IMR-90 (cell line): ENCODE measurements around the gene UCHL1.

DNA sequence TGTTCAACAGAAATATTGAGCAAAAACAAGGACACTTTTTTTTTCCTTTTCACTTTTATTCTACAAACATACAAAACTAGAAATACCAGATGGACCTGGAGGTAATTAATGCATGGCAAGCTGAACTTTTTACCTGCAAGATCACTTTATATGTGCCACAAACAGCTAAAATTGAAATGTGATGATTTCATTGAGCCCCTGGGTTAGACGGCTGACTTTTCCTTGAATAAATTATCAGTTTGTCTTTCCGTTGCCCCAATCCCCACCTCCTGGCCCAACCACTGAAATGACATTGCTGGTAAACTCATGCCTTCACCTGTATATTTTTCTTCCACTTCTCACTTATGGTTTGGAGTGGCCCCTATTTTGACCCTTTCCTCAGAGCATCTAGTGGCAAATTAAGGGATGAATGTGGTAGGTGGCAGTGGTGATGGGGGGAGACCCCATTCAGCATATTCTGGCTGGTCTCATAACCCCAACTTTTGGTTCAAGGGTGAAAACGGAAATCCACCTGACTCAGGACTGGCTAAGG lies 47.2 kb upstream of the NSUN7 start:
- RRBS: no CpG with 5 or more reads among the region's 3 CpGs
CAGE:
- cytosol, long polyA plus RNA: no peak
- long polyA plus RNA: no peak
- nucleus, long polyA plus RNA: no peak

GRCh38 chr4:41256559-41257083 lies at the start of gene UCHL1:
UCHL1 (plus strand) TSS chr4:41256928.
- RRBS: 2% methylated on average over 14 of the region's 39 CpGs
CAGE:
- cytosol, long polyA plus RNA: start-site peak on the plus strand at chr4:41256878-41256934, 2,266 and 3,331 reads in 2 replicates
- long polyA plus RNA: no peak
- nucleus, long polyA plus RNA: no peak

- RRBS: no CpG with 5 or more reads among the region's 3 CpGs
CAGE:
- cytosol, long polyA plus RNA: no peak
- long polyA plus RNA: no peak
- nucleus, long polyA plus RNA: no peak
Measured at GRCh38 chr4:41318757-41319197, 62.0 kb downstream of the UCHL1 start.

GRCh38 chr4:41426473-41426990 lies 111.4 kb upstream of the LIMCH1 start:
- RRBS: no CpG with 5 or more reads among the region's 3 CpGs
CAGE:
- cytosol, long polyA plus RNA: no peak
- long polyA plus RNA: no peak
- nucleus, long polyA plus RNA: no peak

DNA sequence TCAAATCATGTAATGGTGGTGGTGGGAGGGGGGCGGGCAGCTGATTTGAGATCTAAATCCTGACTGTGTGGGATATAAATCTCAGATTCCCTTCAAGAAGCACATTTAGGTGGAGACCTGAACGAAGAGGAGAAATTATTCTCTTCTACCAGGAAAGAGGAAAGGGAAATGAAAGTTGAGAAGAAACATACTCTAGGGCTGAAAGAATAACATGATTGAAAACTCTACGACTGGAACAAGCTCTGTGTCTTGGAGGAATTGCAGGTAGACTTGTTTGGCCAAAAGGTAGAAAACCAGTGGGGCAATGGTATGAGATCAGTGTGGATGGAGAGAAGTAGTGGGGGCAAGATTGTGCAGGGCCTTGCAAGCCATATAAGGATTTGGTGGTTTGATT lies 30.1 kb upstream of the LIMCH1 start:
- RRBS: no CpG with 5 or more reads among the region's 3 CpGs
CAGE:
- cytosol, long polyA plus RNA: no peak
- long polyA plus RNA: no peak
- nucleus, long polyA plus RNA: no peak

DNA sequence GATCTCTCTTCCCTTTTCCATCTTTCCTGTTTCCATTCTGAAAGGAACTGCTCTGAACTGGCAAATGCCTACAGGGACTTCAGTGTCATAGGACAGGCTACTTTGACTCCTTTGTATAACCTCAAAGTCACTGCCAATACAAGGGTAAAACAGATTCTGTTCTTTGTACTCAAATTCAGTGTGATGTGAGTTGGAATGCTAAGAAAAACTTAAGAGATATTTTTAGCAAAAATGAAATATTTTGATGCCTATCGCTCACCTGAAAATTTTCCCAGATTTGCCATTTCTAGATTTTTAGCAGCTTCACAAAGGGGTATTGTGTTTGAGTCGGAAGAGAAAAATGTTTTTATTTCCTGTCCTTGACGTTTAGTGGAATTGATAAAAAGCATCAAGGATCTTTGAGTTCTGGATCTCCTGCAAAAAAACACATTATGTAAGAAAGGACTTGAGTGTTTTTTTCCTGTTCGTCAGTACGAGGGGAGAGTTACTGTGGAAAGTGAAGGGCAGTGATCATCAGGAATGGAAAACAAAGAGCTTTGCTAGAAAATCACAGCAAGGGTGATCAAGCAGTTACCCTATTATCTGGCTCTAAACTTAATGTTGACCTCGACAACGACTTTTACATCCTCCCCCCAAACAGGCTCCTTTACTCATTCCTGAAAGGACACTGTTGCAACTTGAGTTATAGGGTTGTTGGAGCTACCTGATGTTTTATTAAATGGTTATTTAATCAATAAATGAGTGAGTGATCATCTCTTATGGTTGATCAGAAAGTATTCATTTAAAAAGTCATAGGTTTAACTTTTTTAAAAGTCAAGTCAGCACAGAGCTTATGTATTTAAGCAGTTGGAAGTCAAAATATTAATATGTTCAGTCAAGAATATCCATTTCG lies 7.2 kb downstream of the LIMCH1 start:
- RRBS: no CpG with 5 or more reads among the region's 8 CpGs
CAGE:
- cytosol, long polyA plus RNA: no peak
- long polyA plus RNA: no peak
- nucleus, long polyA plus RNA: no peak

DNA sequence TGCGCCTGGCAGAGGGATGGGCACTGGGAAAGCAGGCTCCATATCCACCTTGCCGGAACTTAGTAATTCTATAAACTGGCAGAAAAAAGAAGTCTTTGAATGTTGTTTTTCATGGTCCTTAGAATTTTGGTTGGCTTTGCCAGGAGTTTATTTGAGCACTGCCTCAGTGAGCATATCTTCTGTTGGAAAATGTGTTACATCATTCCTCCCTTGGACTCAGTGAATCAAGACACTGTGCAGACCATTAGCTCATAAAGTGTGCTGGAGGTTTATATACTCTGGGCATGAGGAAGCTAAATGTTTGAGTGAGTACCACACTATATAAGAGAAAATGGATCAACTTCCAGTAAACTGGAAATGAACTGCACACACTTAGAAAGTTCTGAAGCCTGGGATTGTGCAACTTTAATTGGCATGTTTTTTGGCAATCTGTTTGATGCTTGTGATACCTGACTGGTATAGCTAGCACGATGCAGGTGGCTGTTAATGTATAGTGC lies 75.8 kb downstream of the LIMCH1 start:
- RRBS: no CpG with 5 or more reads among the region's 3 CpGs
CAGE:
- cytosol, long polyA plus RNA: no peak
- long polyA plus RNA: no peak
- nucleus, long polyA plus RNA: no peak

DNA sequence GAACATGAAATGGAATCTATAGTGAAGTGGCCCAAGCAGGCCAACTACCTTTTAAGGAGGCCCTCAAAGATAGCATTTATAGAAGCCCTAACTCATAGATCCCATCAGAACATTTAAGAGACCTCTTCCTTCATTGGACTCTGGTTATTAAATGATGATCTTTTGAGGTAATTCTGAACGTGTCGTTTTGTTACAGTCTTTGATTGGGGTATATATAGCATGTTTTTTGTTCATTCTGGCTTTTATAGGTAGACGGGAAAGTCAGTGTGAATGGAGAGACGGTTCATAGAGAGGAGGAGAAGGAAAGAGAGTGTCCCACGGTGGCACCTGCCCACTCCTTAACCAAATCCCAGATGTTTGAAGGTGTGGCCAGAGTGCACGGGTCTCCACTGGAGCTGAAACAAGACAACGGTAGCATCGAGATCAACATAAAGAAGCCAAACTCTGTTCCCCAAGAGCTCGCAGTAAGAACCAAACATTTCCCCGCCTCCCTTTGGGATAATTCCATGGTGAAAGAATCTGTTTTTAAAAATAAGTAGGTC lies 98.3 kb downstream of the PHOX2B start:
- RRBS: no CpG with 5 or more reads among the region's 10 CpGs
CAGE:
- cytosol, long polyA plus RNA: no peak
- long polyA plus RNA: no peak
- nucleus, long polyA plus RNA: no peak

DNA sequence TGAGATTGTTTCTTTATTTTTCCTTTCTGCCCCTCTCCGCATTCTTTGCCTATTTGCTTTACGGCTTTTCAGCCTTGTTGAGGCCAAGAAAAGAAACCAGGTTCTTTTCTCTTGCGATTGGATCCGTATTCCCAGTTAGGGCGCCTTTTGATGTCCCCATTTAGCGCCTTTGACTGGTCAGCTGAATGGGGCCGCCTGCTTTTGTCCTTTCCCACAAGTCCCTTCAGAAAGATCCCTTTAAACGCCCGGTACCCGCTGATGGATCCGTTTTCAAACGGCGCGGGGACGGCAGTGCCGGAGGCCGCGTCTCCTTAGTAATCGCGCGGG lies 54.0 kb upstream of the TMEM33 start:
- RRBS: 3% methylated on average over 13 of the region's 21 CpGs
CAGE:
- cytosol, long polyA plus RNA: no peak
- long polyA plus RNA: no peak
- nucleus, long polyA plus RNA: no peak

DNA sequence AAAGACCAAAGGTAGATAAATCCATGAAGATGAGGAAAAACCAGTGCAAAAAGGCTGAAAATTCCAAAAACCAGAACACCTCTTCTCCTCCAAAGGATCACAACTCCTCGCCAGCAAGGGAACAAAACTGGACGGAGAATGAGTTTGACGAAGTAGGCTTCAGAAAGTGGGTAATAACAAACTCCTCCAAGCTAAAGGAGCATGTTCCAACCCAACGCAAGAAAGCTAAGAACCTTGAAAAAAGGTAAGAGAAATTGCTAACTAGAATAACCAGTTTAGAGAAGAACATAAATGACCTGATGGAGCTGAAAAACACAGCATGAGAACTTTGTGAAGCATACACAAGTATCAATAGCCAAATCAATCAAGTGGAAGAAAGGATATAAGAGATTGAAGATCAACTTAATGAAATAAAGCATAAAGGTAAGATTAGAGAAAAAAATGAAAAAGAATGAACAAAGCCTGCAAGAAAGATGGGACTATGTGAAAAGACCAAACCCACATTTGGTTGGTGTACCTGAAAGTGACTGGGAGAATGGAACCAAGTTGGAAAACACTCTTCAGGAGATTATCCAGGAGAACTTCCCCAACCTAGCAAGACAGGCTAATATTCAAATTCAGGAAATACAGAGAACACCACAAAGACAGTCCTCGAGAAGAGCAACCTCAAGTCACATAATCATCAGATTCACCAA lies 52.9 kb downstream of the SLC30A9 start:
- RRBS: no CpG with 5 or more reads among the region's 5 CpGs
CAGE:
- cytosol, long polyA plus RNA: no peak
- long polyA plus RNA: no peak
- nucleus, long polyA plus RNA: no peak

GRCh38 chr4:42397797-42398722 lies 772 bp downstream of the SHISA3 start:
- RRBS: 2% methylated on average over 26 of the region's 84 CpGs
CAGE:
- cytosol, long polyA plus RNA: no peak
- long polyA plus RNA: no peak
- nucleus, long polyA plus RNA: no peak

DNA sequence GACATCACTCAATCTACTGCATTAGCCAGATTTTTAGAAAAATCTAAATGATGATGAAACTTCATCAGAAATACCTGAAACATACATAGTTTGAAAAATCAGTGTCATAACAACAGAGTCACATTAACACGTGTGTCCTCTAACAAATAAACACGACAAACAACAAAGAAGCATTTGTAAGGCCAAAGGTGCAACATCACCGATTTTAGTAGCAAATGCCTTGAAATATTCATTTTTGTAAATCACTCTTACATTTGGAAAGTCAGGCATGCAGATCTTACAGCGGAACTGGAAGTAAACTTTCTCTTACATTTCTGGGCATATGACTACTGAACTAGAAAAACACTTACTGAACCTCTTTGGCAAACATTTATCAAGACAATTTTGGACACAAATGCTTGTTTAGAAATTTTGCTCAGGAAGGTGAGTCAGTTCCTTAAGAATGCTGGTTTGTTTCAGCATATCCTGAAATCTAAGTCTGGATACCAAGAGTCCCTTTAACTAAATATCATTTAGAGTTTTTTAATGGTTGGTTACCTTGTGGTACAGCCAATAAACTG lies 14.8 kb downstream of the SHISA3 start:
- RRBS: no CpG with 5 or more reads among the region's 4 CpGs
CAGE:
- cytosol, long polyA plus RNA: no peak
- long polyA plus RNA: no peak
- nucleus, long polyA plus RNA: no peak

GRCh38 chr4:42546723-42547411 lies 110.0 kb downstream of the ATP8A1 start:
- RRBS: no CpG with 5 or more reads among the region's 4 CpGs
CAGE:
- cytosol, long polyA plus RNA: no peak
- long polyA plus RNA: no peak
- nucleus, long polyA plus RNA: no peak

CAGE:
- cytosol, long polyA plus RNA: no peak
- long polyA plus RNA: no peak
- nucleus, long polyA plus RNA: no peak
Measured at GRCh38 chr4:46373204-46373616, 16.7 kb downstream of the GABRA2 start.

DNA sequence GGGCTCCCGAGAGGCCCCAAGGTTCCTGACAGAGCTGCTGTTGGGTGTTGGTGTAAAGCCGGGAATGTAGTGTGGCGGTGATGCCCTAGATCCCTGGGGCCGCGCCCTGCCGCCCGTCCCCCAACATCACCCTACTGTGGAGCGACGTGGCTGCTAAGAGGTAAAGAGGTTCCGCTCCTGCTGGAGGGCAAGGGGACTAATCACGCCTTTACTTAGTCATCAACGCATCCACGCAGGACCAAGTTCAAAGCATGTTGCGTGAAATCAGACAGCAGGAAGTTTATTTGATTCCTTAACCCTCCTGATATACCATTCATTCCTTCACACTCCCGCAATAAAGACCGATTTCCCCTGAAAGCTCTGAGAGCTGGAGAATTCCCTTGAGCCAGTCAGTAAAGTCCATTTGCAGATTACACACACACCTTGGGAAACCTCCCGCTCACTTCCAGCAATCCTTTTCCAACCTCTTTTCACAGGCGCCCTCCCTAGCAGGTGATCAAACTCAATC lies 535 bp upstream of the GABRA2 start:
- RRBS: no CpG with 5 or more reads among the region's 18 CpGs
CAGE:
- cytosol, long polyA plus RNA: no peak
- long polyA plus RNA: no peak
- nucleus, long polyA plus RNA: no peak

DNA sequence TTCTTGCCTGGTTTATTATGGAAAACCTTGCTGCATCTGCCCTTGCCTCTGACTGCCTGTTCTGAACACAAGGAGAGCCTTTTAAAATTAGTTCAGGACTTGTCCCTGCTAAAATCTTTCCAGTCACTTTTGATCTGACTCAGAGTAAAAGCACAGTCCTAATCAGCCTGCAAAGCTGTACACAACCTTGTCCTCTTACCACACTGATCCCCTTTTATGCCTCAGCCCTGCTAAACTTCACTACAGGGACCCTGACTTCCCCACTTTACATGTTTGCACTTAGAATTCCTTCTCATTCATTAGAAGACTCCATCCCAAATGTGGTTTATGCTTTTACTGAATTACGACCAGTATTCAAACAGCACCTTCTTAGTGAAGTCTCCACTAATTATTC lies 6.4 kb downstream of the GABRA4 start:
- RRBS: no CpG with 5 or more reads among the region's 1 CpG
CAGE:
- cytosol, long polyA plus RNA: no peak
- long polyA plus RNA: no peak
- nucleus, long polyA plus RNA: no peak

DNA sequence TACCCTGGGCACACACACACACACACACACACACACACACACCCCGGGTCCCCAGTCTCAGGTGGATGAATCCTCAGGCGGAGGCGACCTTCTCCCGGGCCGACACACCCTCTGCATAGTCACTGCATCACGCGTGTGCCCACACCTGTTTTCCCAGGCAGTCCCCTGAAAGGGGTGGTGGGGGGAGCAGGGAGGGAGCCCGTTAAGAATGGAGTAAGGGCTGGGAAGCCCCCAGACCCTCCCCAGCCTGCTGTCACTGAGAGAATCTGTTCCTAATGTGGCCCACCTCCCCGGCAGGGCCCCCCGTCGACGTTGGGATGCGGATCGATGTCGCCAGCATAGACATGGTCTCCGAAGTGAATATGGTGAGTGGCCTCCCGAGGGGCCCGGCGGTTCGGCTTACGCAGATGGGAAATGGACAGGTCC lies 766 bp downstream of the GABRB1 start:
- RRBS: 3% methylated on average over 12 of the region's 21 CpGs
CAGE:
- cytosol, long polyA plus RNA: no peak
- long polyA plus RNA: no peak
- nucleus, long polyA plus RNA: no peak

GRCh38 chr4:47914775-47914924 lies 267 bp upstream of the NFXL1 start:
- RRBS: 1% methylated on average over 8 of the region's 9 CpGs
CAGE:
- cytosol, long polyA plus RNA: no peak
- long polyA plus RNA: no peak
- nucleus, long polyA plus RNA: no peak

DNA sequence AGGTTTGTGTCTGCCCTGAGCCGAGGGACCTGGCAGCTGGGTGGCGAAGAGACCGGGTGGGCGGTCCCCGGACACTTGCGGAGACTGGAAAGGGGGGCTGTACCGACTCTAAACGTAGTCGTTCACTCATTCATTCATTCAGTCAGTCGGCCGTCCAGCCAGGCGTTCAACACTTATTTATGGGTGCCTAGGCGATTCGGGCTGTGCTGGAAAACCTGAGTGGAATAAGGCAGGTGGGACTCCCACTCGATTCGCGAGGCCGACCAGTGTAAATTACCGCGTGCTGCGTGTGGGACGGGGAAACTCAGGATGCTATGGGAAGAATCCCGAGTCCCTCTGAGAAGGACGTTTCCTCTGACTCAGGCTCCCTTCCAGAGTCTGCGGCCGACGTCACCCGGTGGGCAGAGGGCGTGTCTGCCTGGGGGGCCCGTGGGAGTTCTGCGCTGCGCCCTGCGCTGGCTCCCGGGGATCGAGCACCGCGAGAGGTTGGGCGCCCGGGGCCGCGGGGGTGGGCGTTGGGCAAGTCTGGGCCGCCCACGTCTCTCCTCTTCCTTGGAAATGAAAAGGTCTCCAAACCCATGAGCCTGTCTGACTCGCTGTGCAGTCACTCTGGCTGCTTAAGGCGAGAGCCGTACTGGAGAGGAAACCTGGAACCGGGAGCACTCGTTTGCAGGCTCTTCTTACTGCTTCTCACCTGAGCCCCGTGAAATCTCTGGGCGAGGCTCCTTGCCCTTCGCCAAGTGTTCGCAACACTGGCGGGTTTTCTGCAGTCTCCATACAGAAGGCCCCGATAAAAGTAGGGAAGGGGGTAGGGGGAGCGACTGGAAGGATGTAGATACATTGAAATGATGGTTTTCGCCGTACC lies 544 bp downstream of the NIPAL1 start:
- RRBS: 2% methylated on average over 10 of the region's 58 CpGs
CAGE:
- cytosol, long polyA plus RNA: no peak
- long polyA plus RNA: no peak
- nucleus, long polyA plus RNA: no peak

DNA sequence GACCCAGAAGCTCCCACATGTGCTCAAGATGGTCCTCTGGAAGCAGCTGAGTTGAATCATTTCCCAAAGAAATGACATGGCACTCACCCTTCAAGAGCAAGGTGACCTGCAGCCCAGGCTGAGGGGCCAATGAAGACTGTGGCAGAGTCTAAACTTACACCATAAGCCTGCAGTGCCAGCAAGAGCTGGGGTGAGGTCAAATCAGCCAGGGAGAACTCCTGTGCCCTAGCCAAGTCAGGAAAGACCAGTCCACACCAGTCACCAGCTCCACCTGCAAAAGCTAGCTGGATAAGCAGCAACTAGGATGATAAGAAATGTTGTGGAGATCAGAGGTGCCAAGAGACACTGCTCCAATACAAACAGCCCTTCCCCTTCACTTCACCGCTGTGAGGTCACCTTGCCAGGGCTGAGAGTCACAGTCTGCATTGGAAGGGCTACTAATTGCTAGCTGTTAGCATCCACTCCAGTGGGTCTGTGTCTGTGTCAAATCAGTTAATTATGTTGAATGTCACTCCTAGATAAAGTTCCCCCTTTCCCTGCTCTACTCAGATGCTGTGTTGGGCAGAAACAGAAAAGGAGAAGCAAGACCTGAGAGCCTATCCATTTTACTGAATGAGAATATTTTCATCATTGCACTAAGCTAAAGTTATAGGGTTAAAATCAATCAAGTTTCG lies 31.4 kb downstream of the NIPAL1 start:
- RRBS: no CpG with 5 or more reads among the region's 2 CpGs
CAGE:
- cytosol, long polyA plus RNA: no peak
- long polyA plus RNA: no peak
- nucleus, long polyA plus RNA: no peak